Fibroblast of the aortic adventitia (primary cell): ENCODE data around the gene SP6.

DNA sequence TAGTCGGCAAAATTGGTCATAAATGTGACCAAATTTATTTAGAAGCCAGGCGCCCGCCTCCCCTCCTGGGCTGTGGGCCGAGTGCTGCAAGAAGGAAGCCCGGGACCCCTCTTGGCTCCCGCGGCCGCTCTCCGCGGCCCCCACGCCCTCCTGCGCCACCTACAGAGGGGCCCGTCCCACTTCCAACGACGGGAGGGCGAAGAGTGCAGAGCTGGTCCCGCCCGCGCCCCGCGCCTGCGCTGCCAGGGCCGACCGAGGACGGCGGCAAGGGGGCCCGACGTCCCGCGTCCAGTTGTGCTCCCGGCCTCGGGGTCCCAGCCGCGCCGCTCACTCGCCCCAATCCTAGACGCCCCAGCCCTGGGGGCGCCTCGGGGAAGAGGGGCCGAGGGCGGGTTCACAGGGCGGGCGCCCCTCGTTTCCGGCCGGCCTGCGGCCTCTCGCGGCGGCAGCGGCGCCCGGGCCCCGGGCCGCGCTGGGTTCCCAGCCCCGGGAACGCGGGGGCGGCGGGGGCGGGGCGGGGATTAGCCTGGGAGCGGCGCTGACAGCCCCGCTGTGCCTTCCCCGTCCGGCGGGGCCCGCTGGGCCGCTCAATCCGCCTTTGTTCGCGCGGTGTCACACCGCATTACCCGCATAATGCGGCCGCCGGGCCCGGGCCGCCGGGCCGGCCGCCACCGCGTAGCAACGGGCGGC, 47.3 kb downstream of the WNT3 start:
- CAGE, long polyA plus RNA: no peak

DNA sequence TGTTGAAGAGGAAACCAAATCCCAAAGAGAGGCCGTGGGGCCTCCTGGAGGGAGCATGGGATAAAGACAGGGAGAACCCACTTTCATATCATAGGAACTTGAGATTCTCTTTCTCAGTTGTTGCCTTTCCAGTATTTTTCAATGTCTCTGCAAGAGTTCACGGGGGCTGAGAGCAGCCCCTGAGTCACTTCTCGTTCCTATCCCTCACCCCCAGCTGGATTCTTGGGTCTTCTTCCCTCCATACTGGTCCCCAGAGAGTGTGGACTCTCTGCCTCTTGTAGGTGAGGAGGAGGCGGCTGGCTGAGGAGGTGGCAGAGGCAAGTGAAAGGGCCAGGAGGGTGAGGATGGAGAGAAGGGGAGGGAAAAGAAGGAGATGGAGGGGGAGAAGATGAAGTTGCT, 27.1 kb downstream of the GOSR2 start:
- CAGE, long polyA plus RNA: no peak

- CAGE, long polyA plus RNA: no peak
Observed at GRCh38 chr17:47066107-47066670, 87.1 kb upstream of the RPRML start.

GRCh38 chr17:47066671-47067142, 87.7 kb upstream of the RPRML start:
- CAGE, long polyA plus RNA: no peak

- CAGE, long polyA plus RNA: no peak
Observed at GRCh38 chr17:47068419-47069241, 89.6 kb upstream of the RPRML start.

GRCh38 chr17:47138747-47139026, 50.4 kb downstream of the CDC27 start:
- CAGE, long polyA plus RNA: no peak

GRCh38 chr17:47180238-47180918, 8.7 kb downstream of the CDC27 start:
- CAGE, long polyA plus RNA: no peak

DNA sequence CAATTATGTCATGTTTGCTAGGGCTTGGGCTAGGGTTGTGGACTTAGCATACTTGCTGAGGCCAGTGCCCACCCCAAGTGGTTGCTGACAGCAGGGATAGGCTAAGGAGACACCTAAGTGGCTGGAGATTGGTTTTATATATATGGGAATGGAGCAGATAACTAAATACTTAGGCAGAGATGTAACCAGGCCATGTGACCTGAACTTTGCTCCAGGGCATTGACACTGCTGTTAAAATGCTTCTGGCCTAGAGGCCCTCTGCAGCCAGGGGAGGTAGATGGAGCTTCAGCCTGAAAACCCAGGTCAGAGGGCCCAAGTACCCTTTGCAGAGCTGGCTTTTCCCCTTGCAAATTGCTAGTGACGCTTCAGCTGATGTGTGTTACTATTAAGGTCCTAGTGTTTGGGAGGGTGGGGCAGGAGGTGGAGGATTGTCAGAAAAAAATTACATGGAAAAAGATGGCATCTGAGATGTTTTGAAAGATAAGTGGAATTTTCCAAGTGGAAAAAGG, 1.4 kb upstream of the ITGB3 start:
- CAGE, long polyA plus RNA: no peak

DNA sequence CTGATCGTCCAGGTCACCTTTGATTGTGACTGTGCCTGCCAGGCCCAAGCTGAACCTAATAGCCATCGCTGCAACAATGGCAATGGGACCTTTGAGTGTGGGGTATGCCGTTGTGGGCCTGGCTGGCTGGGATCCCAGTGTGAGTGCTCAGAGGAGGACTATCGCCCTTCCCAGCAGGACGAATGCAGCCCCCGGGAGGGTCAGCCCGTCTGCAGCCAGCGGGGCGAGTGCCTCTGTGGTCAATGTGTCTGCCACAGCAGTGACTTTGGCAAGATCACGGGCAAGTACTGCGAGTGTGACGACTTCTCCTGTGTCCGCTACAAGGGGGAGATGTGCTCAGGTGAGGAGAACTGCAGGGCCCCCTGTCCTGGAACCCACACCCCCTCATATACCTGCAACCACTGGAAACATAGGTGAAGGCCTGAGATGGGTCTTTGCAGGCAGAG, 31.5 kb upstream of the EFCAB13 start:
- CAGE, long polyA plus RNA: no peak

DNA sequence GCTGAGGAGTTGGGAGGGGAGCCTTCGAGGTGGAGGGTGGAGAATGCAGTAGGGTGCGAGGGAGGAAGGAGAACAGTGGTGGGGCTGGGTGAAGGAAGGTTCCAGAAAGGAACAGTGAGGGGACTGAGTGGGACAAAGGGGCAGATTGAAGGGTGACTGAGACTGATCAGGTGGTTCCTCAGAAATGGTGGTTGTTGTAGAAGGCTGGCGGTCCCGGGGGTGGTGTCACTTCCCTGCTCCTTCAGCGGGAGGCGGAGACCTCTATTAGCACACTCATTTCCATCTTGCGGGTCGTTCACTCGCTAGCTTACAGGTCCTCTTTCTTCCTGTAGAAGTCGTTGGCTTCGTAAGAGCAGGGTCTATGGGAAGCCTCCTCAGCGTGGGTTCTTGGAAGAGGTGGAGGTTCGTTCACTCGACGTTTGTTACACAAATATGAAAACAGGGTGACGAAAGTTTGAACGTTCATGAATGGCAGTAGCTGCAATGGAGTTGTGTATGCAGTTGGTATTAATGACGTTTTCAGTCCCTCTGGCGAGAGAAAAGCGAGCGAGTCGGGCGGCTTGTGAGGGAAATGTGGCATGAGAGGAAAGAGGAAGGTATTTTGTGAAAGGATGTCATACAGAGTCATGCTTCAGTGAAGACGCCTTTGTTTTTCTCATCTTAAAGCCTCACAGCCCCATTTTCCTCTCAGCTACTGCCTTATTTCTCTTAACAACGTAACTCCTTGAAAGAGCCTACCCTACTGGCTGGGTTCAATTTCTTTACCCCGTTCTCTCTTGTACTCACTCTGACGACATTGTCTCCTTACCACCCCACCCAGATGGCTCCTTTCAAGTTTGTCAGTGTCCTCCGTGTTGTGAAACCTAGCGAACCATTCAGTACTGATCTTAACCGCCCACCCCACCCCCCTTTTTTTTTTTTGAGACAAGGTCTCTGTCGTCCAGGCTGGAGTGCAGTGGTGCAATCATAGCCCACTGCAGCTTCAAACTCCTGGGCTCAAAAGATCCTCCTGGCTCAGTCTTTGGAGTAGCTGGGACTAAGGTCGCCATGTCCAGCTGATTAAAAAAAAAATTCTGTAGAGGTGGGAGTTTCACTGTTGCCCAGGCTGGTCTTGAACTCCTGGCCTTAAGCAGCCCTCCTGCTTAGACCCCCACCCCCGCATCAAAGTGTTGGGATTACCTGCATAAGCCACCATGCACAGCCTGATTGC, 772 bp downstream of the EFCAB13 start:
- CAGE, long polyA plus RNA: no peak

- CAGE, long polyA plus RNA: no peak
Observed at GRCh38 chr17:47608443-47609243, 41.1 kb upstream of the KPNB1 start.

GRCh38 chr17:47734659-47735489, 1.8 kb downstream of the TBX21 start:
- CAGE, long polyA plus RNA: no peak

- CAGE, long polyA plus RNA: no peak
Observed at GRCh38 chr17:47850808-47851745, at the start of gene SP6. SP6 (minus strand) TSS chr17:47851163.

- CAGE, long polyA plus RNA: no peak
Observed at GRCh38 chr17:48023188-48023667, 14.4 kb downstream of the COPZ2 start.

- CAGE, long polyA plus RNA: no peak
Observed at GRCh38 chr17:48023668-48024893, 13.5 kb downstream of the COPZ2 start.

GRCh38 chr17:48045315-48046177, 2.6 kb upstream of the NFE2L1 start:
- CAGE, long polyA plus RNA: no peak

DNA sequence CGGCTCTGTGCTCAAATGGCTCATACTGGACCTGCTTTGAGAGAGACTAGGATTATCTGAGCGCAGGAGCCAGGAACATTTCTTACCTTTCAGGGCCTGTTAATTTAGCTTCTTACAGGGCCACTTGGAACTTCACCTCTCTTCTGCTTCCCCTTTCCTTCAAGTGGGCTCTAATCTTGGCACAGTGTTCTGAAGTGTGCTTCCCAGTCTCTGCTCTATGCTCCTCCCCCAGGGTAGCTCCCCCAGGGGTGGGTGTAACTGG, 4.7 kb downstream of the NFE2L1 start:
- CAGE, long polyA plus RNA: no peak

DNA sequence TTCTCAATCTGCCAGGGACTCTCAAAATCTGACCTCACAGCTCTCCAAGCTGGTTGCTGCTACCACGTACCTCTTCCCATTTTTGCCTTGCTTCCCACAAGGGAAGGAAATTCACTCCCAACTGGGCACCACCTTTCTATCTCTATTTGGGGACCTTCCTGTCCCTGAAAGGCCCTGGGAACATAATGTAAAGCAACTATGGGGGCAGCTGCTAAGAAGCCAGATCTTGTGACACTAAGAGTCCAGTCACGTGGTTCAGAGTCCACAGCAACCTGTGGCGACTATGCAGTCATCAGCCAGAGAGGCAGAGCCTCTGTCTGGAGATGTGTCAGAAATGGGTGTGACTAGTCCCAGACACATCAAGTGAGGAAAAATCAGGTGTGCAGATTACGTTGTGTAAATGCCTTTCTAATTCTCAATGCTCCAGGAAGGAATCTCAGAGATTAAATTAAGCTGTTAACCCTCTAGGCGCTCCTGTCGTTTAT, 26.5 kb upstream of the SKAP1 start:
- CAGE, long polyA plus RNA: no peak

DNA sequence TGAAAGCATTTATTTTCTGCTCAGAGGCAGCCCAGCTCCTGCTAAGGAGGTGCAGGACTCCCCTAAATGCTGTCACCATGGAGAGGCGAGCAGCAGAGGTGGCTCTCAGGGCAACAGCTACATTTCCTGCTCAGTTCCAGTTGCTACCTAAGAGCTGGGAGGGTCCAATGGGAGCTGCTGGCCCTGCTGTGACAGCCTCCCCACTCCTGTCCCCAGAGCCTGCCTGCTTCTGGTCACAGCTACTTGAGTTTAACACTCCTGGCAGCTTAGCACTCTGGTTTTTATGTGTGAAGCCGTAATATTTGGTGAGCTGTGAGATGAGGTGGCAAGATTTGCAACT, 42.3 kb upstream of the SKAP1 start:
- CAGE, long polyA plus RNA: no peak

DNA sequence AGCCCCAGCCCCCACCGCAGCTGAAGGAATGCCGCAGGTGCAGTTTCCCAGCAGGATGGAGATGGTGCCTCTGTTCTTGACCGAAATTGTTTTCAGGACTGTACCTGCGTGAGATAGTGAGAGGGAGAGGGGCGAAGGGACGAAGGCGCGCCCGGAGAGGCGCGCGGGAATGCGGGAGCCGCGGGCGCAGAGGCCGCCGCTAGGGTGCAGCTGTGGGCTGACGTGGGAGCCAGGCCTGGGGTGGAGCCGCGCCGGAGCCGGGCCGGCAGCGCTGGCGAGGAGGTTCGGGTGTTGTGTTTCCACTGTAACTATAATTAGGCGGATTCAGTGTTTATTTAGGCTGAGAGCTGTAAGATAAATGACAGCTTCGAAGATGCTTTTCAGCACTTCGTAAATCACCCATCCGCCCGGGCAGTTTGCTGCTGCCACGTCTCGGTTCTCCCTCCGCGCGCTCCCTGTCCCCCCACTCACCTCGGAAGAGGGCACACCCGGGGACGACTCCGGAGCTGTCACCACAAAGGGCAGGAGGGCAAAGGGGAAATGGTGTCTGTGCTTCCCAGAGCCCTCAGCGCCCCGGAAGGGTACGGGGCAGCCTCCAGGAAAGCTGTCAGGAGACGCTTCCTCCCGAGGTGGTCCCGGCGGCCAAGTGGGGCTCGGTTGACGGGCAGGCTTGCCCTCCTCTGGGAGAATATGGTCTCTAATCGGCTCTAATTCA, 38.2 kb downstream of the HOXB1 start:
- CAGE, long polyA plus RNA: no peak